Jurkat, Clone E6-1 (cell line): ENCODE data around the gene KLKB1.

GRCh38 chr4:185654813-185655594 is 119.7 kb upstream of the PDLIM3 start:
- RRBS = no CpG with 5 or more reads among the region's 5 CpGs

GRCh38 chr4:185673710-185674670 is 138.0 kb downstream of the SORBS2 start:
- RRBS = no CpG with 5 or more reads among the region's 4 CpGs

DNA sequence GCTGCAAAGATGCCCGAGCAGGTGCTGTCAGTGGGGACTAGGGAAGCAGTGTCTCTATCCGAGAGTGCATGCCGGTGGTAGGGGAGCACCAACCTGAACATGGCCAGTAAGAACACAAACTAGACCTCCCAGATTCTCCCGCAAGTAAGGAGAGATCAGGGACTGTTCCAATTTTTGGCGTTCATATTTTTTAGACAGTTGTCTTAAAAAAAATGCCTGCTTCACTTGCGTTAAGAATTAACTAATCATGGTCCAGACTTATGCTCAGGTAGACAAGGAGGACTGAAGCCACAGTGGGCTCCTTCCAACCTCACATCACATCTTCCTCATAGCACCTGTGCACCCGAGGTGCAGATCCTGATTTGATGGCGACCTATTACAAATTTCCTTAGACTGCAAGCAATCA is 66.8 kb downstream of the SORBS2 start:
- RRBS = no CpG with 5 or more reads among the region's 8 CpGs

- RRBS = no CpG with 5 or more reads among the region's 7 CpGs
Observed at GRCh38 chr4:185924602-185924867, 112.5 kb upstream of the SORBS2 start.

- RRBS = no CpG with 5 or more reads among the region's 17 CpGs
Observed at GRCh38 chr4:185925882-185926468, 114.0 kb upstream of the SORBS2 start.

- RRBS = 23% methylated on average over 2 of the region's 9 CpGs
Observed at GRCh38 chr4:186051165-186051519, 17.8 kb upstream of the TLR3 start.

DNA sequence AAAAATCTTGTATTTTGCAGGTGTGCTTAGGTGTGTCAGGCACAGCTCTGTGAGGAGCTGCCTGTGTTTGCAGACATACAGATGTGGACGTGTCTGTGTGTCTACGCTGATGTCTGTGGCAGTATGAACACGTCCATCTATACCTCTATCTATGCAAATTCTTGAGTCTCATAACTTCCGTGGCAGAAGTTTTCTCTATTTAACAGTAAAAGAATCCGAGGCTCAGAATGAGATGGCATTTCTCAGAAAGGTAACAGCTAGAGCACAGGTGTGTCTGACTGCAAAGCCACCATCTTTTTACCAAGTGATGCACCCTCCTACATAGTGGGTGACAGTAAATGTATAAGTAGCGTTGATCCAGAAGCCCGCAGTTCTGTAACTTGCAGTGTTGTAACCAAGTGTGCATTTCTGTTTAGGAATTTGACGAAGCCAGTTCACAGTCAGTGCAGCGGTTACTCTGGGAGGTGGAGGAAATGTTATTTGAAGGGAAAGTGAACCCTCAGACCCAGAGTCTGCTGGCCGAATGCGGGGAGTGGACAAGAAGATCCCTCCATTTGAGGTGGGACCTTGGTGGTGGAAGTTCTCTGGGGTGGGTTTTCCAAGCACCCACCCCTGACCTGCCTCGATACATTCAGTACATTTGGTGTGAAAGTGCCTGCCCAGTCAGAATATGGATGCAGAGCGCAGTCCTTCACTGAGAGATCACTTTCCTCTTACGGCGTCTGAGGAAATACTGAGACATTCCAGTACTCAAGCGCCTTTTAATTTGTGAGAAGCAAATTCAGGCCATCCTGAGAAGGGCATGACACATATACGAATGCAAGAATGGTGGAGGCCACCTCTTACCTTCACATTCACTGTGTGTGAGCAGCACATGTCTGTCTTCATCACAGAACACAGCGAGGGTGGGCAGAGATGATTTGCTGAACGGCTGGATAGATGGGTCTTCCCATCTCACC is 39.6 kb upstream of the CYP4V2 start:
- RRBS = no CpG with 5 or more reads among the region's 19 CpGs

GRCh38 chr4:186172571-186172986 is 18.8 kb upstream of the CYP4V2 start:
- RRBS = no CpG with 5 or more reads among the region's 8 CpGs

- RRBS = no CpG with 5 or more reads among the region's 20 CpGs
Observed at GRCh38 chr4:186192132-186192849, 924 bp downstream of the CYP4V2 start.

- RRBS = no CpG with 5 or more reads among the region's 9 CpGs
Observed at GRCh38 chr4:186215748-186216561, 11.4 kb upstream of the KLKB1 start.

- RRBS = no CpG with 5 or more reads among the region's 6 CpGs
Observed at GRCh38 chr4:186227115-186227648, at the start of gene KLKB1. Gene KLKB1 (plus strand): TSS chr4:186227507.

DNA sequence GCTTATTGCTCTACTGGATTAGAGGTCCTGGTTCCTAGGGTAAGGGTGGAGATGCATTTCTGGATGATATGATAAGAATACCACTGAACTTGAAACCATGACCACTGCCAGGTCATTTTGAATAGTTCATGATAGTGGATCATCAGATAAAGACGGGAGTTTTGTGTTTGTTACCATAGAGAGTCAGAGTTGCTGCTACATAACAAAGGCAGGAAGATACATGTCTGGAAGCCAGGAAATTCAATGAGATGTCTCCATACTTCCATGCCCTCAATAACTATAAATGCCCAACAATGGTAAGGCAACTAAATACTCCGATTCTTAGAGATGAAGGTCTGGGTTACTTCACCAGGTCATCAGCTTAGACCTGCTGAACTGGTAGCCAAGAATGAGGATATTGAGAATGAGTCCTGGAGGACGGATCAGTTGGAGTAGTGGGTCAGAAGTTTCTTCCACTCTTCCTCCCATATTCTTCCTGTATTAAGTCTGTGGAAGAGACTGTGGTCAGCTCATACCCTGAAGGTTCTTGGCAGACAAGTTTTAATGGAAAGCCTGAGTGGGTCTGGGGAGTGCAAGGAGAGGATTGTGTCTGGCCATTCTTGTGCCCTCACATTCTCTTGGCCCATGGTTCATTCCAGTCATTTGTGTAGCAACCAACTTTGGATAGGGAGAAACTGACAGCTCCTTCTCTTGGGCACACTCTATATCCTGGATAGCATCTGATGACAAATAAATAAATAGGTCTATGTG is 109.5 kb upstream of the FAT1 start:
- RRBS = no CpG with 5 or more reads among the region's 3 CpGs

DNA sequence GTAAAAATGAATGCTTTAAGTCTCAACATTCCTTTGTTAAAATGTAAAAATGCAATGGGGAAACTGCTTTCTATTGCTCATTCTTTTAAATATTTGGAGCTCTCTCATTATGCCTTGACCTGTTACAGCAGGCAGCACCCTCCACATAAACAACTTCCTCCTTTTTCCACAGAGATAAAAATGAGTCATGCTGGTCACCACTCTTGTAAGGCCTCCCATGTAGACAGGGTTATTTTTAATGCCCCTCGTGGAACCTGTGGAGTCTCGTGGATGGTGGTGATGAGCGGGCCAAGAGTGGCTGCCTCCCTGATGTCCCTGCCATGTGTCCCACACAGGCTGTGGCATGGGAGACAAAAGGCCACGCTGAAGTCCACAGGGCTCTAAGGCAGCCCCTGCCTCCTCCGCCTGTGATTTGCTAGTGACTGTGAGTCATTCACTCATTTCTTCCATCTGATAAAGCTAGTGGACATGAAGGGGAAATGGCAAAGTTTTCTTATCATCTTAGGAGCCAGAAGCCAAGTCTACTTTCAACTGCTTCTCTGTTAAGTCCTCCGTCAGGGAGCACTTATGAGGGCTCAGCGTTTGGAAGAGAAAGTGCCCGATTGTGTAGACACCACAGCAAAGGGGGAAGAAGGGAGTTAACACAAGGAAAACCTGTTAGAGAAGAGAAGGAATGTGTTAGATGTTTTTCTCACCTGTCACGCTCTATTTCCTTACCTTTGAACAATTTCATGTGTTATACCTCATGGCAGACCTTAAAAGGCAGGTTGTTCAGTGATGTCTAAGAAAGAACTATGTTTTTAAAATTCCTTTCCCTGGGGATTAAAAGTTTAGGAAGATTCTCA is 121.6 kb upstream of the FAT1 start:
- RRBS = no CpG with 5 or more reads among the region's 9 CpGs

DNA sequence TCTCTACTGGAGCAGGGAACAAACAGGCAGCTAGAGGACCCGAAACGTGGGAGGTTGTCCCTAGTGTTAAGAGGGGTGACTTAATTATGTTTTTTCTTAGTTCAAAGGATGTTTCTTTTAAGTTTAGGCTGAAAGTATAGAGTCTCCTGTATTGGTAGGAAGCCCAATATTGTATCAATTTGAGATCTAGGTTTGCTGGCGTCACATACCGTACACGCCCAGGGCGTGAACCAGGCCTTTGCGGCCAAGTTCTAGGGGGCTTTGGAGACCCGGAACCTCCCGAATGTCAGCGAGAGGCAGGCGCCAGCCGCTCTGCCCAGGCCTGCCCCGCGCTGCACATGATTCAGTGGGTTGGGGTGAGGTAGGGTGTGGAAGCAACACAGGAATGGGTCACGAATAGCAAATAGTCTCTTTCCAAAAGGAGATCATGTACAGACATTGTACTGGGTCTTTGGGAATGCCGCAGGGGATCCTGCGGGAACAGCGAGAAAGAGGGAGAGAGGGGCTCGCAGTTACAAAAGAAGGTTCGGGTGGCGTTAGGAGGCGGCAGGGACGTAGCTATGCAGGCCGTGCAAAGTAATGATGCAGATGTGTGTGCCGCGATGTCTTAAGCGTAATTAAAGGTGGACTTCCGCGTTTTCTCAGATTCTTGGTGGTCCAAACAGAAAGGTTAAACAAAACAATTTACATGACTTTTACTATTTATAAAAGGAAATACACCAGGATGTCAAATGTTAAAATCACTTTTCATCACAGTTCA is 195.8 kb upstream of the FAT1 start:
- RRBS = no CpG with 5 or more reads among the region's 29 CpGs

DNA sequence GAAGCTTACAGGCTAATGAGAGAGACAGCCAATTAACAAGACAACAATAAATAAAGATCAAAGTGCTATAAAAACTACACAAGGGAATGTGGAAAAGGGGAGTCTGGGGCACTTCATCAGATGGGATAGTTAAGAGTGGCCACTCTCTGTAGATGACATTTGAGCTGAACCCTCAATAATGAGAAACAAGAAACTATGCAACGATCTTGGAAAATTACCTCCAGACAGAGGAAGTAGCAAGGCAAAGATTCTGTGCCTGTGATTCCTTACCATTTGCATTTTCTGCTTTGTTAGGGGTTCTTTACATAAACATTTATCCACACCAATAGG is 531.9 kb upstream of the FAT1 start:
- RRBS = no CpG with 5 or more reads among the region's 1 CpG

- RRBS = no CpG with 5 or more reads among the region's 3 CpGs
Observed at GRCh38 chr4:188400288-188401088, 261.2 kb downstream of the TRIML1 start.

DNA sequence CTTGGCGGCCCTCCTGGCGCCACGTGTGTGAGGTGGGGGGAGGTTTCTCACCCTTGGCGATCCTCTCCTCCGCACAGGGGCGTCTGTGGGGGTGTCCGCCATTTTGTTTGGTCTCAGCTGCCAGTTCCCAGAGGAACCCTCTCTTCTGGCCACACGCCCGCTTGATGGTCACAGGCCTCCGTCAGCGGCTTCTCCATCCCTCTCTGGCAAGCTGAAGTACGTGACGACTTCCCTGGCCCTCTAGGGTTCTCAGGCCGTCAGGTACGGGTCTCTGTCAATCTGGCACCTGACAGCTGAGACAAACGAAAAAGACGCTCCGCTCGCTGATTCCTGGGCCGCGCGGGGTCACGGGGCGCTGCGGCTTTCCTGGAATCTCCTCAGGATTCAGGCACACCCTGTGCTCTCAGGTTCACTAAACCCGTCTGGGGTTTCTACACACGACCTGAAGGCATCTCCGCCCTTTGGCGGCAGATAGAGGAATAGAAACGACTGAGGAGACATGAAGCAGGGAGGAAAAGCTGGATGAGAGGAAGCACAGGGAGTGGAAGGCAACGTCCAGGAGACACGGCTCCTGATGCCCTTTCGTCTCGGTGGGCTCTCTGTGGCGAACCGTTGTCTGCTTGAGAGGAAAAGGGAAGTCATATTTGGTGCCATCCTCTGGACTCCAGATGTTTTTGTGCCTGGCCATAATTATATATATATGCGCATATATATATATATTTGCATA is 272.8 kb downstream of the TRIML1 start:
- RRBS = no CpG with 5 or more reads among the region's 37 CpGs

DNA sequence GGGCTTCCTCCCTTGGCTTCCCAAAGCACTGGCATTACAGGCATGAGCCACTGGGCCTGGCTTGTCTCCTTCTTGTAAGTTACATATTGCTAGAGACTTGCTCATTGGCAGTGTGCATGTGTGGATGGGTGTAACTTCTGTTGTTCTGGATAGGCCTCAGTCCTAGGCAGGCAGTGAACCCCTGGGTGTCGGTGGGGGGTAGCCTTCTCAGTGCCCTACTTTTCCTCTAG is 517.7 kb downstream of the TRIML1 start:
- RRBS = no CpG with 5 or more reads among the region's 1 CpG

DNA sequence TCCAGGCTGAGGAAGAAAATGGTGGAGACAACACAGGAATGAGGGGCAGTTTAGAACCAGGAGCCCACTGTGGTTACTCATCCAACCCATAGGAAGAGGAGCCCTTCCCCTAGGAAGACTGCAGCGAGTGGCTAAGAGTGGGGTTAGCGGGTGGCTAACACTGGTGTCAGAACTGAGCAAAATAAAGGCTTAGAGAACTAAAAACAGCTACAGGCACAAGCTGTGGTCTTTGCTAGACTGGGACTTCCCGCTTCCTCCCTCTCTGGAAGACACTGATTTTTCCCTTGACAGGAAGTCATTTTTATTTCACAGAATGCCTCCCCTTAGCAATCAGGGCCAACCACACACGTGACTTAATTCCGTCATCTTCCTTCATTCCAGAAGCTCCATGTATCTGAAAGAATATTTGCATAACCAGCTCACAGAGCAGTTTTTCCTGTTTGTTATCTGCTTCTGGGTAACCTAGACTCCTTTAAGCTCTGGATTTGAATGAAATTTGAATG is 327.6 kb upstream of the FRG1 start:
- RRBS = no CpG with 5 or more reads among the region's 5 CpGs